Peripheral blood mononuclear cell (primary cell): ENCODE measurements around the genes COPRS and C17orf75.

- PRO-cap, 8 experiments, result no peak in any of the 8 experiments
Observed at GRCh38 chr17:31416263-31416978, 24.9 kb downstream of the RAB11FIP4 start.

- PRO-cap, 8 experiments, result no peak in any of the 8 experiments
Observed at GRCh38 chr17:31431997-31432693, 40.7 kb downstream of the RAB11FIP4 start.

DNA sequence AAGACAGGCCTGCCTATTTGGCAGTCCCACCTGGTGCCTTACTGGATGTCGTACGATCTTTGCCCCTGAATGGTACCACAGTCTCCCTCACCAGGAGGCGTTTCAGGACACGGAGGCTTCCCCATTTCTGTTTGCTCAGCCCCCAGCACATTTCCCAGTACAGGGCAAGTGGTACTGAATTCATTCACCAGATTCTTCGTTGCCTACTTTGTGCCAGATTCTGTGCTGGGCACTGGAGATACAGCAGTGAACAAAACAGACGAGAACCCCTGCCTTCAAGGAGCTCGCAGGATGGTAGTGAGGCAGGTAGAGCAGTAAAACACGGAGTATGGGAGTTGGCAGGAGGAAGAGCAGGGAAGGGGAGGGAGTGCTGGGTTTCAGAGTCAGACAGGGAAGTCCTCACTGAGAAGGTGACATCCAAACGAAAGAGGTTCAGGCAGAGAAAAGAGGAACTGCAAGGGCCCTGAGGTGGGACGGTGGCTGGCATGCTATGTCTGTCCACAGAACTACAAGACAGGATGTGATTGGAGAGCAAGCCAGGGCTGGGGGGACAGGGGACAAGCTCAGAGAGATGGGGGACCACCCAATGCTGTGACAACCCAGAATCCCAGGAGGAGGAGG lies 99.7 kb downstream of the RAB11FIP4 start:
- PRO-cap, 8 experiments, result peak in 2 of 8 experiments; most common plus-strand start position 423 of the sequence (in 1); most common minus-strand start position 397 of the sequence (in 2)

DNA sequence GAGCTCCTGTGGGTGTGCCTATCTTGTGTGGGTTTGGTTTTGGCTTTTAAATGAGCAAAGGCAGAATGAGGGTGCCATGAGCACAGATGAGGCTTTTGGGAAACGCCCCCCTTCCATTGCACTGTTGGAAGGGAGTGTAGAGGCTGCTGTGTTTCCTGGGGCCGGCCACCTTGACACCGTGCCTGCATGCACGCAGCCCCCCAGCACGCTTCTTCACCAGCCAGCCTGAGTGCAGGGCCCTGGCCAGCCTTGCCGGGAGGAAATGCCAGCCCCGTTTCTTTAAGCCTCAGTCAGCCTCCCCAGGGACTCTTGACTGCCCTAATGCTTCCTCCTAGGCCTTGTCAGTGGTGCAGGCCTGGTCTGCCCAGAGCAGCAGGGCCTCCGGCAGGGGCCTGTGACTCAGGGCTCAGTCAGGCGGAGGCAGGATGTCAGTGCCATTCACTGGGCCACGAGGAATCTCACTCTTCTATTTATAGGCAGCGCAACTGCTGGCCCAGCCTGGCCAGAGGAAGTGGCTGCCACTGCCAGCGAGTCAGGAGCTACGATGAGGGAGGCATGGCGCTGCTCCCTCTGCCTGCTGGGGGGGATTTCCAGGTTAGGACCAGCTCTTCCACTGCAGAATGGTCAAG lies 205.0 kb downstream of the RAB11FIP4 start:
- PRO-cap, 8 experiments, result peak in 2 of 8 experiments; most common plus-strand start position 499 of the sequence (in 2); most common minus-strand start position 443 of the sequence (in 2)

GRCh38 chr17:31859093-31859768 lies at the start of gene COPRS:
Gene COPRS (minus strand): TSS chr17:31859244.
- PRO-cap, 8 experiments, result peak in 8 of 8 experiments; most common minus-strand start chr17:31859288 (in 8)

GRCh38 chr17:32022055-32022575 lies 14.9 kb downstream of the LRRC37B start:
- PRO-cap, 8 experiments, result no peak in any of the 8 experiments

- PRO-cap, 8 experiments, result no peak in any of the 8 experiments
Observed at GRCh38 chr17:32152132-32152615, 9.9 kb downstream of the RHOT1 start.

GRCh38 chr17:32303656-32304170 lies 38.1 kb downstream of the RHBDL3 start:
- PRO-cap, 8 experiments, result no peak in any of the 8 experiments

- PRO-cap, 8 experiments, result no peak in any of the 8 experiments
Observed at GRCh38 chr17:32308307-32308721, 33.7 kb downstream of the C17orf75 start.

DNA sequence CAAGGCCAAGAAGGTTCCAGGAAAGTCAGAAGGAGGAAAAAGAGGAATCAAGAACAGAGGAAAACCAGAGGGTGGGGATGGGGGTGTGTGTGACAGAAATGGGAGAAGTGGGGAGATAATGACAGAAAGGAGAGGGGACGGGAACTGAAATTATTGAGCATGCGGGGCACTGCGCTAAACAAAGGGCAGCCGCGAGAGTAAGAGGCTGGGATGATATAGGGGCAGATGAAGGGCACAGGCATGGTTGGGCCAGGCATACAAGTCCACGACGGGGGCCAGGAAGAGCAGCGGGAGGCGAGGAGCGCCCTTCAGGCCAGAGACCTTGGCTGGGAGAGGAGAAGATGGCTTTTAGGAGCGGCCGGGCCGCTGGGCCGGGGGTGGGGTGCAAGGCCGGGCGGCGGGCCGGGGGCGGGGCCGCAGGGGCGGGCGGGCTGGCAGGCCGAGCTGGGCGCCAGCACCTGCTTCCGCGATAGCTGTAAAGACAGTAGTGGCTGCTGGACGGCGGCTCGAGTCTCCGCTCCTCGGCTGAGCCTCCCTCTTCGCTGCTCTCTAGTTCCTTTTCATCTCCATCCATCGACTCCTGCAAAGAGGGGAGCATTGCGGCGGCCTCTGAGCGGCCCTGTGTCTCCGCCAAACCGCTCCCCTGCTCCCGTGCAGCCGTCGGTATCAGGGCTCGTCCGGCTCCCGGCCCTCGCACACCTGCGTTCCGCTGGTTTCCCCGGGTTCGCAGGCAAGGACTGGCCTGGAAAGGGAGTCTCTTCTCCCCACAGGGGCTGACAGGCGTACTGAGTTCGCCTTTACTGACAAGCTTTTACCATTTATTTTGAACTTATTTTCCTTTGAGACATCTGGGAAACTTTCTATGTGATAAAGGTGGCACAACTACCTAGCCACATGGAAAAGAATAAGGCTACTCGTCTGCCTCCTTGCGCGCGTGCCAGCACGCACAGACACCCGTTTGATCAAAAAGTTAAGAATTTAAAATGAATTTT lies at the start of gene C17orf75:
C17orf75 (minus strand) TSS at position 632 of the 992 bp plus-strand sequence.
- PRO-cap, 8 experiments, result peak in 8 of 8 experiments; most common plus-strand start position 478 of the sequence (in 4); most common minus-strand start position 343 of the sequence (in 7)

DNA sequence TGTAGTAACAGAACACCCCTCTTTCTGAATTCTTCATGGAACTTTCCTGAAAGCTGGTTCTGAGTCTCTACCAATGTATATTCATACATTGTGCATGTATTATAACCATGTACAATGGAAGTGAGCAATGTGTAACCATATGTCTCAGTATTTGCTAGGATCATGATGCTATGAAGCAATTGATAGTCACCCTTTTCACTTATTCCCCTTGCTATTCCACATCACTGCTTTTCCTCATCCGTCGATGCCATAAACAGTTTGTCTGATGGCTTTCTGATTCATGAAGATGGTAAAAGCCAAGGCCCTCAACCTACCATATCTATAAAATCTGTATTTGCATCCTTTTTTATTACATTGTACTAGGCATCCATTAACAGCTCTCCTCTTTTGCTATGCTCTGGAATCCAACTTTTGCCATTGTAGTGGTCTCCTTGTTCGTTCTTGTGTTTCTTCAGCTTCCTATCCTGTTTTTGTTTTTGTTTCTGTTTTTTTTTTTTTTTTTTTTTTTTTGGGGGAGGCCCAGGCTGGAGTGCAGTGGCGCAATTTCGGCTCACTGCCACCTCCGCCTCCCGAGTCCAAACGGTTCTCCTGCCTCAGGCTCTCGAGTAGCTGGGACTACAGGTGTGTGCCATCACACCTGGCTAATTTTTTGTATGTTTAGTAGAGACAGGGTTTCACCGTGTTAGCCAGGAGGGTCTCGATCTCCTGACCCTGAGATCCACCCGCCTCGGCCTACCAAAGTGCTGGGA lies 34.5 kb downstream of the ZNF207 start:
- PRO-cap, 8 experiments, result peak in 3 of 8 experiments; most common plus-strand start position 512 of the sequence (in 3)

DNA sequence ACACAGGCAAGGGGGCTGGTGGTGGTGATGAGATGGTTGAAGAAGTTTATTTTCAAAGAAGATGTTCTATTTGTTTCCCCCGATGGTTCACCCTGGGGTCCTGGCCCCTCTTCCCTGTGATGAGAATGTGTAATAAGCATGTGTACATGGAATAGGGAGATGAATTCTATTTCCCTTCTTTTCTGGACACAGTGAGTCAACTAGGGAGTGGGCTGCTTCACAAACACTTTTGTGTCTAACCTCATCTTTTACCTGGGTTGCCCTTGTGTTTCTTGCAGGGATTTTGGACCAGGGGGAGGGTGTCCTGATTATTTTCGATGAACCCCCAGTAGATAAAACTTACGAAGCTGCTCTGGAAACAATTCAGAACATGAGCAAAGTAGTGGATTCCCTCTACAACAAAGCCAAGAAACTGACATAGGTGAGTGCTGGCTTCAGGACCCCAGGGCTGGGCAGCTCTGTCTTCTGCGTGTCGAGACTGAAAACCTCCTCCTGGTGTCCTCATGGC lies 6.5 kb upstream of the CDK5R1 start:
- PRO-cap, 8 experiments, result no peak in any of the 8 experiments

DNA sequence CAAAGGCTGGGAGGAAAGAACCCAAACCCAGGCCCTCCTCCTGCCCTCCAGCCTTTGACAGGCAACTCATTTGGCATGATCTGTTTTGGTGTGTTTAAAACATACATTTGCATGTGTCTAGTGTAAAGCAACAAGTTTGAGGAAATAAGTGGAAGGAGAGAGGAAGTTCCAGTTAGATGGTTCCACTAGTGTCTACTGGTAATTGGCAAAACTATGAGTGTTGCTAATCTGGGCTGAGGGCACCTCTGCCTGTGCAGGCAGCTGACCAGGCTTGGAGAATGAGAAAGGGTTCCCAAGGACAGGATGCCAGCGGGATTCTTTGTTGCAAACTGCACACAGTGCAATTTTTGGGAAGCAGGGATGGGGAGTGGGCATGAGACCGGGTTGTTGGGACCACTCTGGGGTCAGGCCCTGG lies 6.1 kb downstream of the CDK5R1 start:
- PRO-cap, 8 experiments, result no peak in any of the 8 experiments

DNA sequence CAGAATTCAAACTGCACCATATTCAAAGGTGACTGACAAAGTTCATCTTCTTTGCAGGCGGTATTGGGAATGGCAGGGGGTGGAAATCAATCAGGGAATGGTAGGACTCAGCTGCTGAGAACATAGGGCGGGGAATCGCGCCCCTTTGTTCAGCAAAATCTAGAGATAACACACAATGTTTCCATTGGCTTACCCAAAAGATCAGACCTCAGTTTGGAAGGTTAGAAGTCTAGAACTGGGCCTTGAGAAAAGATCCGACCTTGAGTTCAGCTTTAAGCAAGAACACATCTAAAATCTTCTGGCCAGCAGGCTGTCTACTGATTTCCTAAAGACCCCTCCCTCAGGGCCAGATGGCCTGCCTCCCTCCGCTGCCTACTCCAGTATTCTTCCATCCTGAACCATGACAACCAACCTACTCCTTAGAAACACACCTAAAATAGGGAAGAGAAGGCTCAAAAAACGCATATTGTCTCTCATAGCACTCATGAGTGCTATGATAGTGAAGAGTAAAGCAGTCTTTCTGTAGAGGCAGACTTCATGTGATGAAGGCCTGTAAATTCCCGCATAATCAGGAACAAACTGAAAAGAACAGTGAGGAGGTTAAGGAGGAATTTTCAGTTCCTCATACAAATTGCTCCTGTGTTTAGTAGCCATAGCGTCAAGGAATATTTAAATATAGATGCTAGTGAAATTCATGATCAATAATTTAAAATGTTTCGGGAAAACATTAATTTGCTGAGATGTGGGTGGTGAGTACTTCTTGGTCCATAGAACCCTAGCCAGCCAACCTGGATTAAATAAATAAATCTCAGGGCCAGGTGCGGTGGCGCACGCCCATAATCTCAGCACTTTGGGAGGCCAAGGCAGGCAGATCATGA lies 34.3 kb downstream of the CDK5R1 start:
- PRO-cap, 8 experiments, result no peak in any of the 8 experiments

GRCh38 chr17:32748230-32749097 lies 128.5 kb downstream of the MYO1D start:
- PRO-cap, 8 experiments, result no peak in any of the 8 experiments

DNA sequence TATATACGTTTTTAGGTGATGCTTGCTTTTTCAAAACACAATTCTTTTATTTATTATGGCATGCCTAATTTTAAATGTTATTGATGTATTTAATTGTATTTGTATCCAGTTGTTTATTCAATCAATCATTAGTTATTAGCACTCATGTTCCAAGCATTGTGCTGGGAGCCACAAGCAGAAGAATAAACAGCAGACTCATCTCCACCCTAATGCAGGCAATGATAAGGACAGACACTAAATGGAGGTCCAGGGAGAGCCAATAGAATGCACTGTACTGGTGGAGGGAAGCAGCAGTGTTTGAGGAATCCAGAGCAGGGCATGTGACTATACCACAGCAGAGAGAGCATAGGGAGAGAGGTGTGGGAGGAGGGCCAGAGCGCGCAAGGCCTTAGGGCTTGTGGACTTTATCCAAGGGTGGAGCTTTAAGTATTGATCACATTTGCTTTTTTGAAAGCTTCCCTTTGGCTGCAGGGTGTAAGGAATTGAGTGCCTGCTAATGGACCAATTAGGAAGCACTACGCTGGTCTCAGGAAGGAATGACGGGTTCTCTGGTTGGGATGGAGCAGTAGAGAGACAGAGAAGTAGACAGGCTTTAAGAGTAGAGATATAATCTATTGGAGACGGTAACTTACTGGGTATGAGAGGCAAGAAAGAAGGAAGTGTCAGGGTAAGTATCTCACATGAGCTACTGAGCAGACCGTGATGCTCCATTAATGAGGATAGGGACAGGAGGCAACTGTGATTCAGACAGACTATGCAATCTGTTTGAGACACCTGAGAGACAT lies 82.3 kb downstream of the MYO1D start:
- PRO-cap, 8 experiments, result no peak in any of the 8 experiments

DNA sequence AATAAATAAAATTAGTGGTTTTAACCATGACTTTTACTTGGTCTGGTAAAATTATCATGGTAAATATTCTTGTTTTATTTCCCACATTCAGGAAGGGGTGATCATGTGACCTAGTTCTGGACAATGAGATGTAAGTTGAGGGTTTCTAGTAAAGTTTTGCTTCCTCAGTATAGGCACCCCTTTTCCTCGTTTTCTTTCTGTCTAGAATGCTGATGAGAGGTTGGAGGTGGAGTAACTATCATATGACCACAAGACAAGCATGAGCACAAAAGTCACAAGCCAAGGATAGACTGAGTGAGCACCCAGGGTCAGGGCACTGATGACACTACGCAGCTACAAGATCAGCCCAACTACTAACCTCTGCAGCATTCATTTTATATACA lies 53.9 kb downstream of the MYO1D start:
- PRO-cap, 8 experiments, result no peak in any of the 8 experiments

DNA sequence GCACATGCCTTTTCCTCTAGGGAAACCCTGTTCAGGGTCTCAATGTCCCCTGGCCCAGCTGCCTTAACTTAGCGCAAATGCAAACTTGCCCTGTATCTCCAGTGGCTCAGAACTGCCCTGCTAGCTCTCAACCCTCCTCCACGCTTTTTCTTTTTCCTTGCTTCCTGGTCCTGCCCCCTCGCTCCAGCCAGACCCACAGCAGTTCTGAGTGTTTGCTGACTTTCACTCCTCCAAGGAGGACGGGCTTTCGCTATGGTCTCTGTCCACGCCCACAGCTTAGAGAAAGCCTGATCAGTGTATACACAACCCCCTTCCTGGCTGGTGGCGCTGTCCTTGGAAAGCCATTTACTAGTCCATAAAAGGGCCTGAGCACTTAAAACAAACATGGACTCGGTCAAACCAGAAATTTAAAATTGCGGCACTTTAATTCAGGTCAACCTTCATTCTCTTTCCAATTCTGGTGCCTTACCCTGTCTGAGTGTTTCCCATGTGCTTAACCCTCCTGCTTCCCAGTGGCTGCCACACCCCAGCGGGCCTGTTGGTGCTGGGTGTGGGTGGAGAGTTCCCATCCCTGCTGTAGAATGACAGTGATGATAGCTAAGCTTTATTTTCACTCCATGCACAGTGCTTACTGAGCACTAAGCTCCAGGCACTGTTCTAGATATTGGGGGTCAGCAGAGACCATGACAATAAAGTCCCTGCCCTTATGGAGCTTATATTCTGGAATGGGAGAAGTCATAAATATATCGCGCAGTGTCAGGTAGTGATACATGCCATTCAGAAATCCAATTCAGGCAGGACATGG lies 15.5 kb upstream of the TMEM98 start:
- PRO-cap, 8 experiments, result no peak in any of the 8 experiments

DNA sequence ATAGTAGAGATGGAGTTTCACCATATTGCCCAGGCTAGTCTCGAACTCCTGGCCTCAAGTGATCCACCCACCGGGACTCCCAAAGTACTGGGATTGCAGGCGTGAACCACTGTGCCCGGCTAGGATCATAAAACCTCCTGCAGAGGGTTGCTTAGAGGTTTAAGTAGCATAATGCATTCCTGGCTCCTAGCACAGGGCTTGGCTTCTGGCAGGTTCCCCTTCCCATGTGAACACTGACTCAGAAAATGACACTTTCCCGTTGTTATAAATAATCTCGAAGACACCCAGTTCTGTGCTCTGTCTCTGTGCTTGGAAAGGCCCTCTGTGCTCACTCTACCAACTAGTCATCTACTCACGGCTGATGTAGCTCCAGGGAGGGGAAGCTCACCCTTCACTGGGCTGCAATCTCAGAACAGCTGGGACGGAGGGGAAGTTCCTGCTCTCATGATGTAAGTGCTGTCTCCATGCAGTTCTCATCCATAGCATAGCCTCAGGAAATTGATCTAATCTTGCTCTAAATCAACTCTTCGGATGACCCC lies 230.4 kb upstream of the ASIC2 start:
- PRO-cap, 8 experiments, result no peak in any of the 8 experiments

- PRO-cap, 8 experiments, result no peak in any of the 8 experiments
Observed at GRCh38 chr17:34298144-34298522, 12.6 kb downstream of the CCL11 start.